Measurements from ENCODE around the genes ULK2 and TMEM11.

DNA sequence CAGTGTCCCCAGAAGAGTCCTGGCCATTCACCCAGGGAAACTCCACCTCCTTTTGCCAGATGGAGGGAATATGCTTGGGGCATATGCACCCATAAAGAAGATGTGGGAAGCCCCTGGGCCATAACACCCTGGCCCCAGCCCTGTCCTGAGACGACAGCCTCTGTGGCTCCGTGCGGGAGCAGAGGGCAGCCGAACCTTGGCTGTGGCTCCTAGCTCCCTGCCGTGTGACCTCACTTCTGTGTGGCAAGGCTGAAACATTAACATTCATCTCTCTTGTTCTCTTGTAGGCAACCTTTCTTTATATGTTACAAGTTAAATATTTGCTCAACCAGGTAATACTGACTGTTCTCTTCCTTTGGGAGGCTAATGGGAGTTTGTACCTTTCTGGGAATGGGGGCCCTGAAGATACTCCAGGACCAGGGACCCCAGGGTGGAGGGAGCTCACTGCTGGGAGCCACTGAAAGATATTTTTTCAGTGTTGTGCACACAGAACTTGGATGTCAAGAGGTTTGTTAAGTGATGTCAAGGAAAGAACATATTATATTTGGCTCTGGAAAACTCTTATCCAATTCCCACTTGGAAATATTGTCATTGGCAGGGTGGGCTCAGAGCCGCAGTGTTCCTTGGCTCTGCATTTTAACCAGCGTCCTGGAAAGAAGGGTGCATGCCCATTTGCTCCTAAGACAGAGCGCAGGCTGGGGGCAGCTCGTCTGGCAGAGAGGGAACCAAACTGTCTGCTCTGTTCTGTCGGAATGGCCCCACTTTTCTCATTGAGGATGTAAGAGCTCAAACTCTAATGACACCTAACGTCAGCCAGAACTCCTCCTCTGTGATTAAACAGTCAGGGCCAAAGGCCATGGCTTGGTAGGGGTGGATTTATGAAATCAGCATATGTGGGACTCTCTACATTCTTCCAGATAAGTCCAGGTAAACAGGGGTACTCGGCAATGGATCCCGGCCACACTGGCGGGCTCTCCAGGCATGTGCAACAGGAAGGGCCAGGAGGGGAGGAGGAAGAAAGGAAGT is 17.8 kb downstream of the SLC47A1 start:
- PRO-cap, result no peak
- RAMPAGE, long total RNA, 4 experiments, result no peak in any of the 4 experiments

- PRO-cap, result no peak
- RAMPAGE, long total RNA, 4 experiments, result no peak in any of the 4 experiments
These were observed 28.2 kb downstream of the SLC47A1 start for GRCh38 chr17:19561831-19562268.

DNA sequence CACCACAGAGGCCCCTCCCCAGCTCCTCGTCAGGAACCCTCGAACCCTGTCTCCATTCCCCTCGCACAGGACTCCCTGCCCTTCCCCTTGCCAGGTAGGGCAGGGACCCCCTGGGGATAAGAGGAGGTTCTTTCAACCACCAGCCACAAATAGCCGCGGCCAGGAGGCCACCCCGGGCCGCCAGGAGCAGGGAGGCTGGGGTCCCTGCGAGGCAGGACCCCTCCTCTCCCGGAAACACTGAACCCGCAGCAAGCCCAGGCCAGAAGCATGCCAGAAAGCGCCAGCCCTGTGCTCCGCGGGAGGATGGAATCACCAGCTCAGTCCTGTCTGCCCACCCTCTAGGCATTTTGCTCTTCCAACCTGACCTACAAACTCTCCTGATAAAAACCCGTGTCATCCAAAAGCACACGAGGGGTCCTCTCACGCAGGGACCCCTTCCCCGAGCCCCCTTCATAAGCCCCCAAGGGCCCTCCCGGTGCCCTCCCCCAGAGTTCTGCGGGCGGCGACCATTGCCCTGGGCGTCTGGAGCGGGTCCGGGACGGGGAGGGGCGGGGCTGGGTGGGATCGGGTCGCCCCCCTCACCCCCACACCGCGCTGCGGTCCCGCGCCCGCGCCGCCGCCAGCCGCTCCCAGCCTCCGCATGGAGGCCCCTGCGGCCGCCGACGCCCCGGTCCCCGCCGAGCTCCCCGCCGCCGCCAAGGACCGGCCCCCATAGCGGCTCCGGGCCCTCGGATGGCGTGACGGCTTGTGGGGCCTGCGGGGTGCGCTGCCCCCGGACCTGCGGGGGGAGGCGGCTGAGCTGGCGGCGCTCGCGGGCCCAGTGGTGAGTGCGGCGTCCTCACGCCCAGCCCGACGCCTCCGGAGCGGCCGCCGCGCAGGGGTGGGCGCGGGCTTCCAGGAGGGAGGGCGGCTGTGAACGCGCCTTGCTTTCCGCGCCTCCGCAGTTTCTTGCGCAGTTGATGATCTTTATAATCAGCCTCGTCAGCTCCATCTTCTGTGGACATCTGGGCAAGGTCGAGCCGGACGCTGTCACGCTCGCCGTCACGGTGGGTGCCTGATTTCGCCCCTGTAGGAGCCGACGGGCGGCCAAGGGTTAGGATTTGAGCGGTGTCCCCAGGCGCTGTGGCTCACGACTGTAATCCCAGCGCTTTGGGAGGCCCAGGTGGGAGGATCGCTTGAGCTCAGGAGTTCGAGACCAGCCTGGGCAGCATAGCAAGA is 46.0 kb downstream of the SLC47A1 start:
- PRO-cap, result no peak
- RAMPAGE, long total RNA, 4 experiments, result no peak in any of the 4 experiments

DNA sequence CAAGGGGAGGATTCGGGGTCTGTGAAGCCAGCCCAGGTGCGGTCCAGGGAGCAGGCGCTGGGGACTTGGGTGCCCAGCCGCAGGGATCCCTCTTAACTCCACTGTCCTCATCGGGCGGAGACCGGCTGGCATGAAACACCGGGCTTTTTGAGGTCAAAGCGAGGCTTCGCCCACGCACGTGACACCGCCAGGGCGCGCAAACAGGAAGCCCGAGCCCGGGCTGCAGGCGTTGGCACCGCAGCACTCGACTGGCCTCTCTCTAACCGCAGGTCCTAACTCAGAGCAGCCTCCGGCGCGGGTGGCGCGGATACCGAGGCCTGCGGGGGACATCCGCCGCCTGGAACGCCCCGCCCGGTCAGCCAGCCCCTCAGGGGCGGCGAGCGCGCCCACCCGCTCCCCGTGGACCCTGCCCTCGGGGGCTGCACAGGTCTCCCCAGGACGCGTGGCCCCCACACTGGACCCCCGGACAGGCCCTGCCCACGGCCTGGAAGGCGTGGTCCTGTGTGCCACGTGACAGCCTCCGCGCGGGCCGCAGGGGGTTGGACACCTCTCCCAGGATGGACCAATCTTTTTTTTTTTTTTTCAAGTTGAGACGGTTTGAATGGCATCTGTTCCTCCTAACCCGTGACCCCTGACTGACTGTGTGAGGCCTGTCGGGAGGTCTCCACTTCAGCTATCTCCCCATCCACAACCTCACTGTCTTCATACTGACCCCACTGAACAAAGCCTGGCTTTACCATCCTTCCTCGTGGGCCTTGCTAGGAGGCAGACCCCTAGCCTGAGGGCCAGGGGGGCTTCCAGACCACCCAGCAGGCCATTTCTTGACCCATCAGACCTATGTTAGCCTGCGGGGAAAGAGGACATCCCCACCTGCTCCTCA is 8.3 kb upstream of the SLC47A2 start:
- PRO-cap, result no peak
- RAMPAGE, long total RNA, 4 experiments, result no peak in any of the 4 experiments

GRCh38 chr17:19730840-19731456 is 14.6 kb upstream of the SLC47A2 start:
- PRO-cap, result no peak
- RAMPAGE, long total RNA, 4 experiments, result no peak in any of the 4 experiments

- PRO-cap, result unidirectional peak, minus-strand start at chr17:19867936
- RAMPAGE, long total RNA, 4 experiments, result no peak in any of the 4 experiments
These were observed at the start of gene ULK2 for GRCh38 chr17:19867248-19868485. Gene ULK2, minus strand, starts transcription at chr17:19867936.

- PRO-cap, result no peak
- RAMPAGE, long total RNA, 4 experiments, result no peak in any of the 4 experiments
These were observed 147.8 kb downstream of the SPECC1 start for GRCh38 chr17:20157029-20157238.

DNA sequence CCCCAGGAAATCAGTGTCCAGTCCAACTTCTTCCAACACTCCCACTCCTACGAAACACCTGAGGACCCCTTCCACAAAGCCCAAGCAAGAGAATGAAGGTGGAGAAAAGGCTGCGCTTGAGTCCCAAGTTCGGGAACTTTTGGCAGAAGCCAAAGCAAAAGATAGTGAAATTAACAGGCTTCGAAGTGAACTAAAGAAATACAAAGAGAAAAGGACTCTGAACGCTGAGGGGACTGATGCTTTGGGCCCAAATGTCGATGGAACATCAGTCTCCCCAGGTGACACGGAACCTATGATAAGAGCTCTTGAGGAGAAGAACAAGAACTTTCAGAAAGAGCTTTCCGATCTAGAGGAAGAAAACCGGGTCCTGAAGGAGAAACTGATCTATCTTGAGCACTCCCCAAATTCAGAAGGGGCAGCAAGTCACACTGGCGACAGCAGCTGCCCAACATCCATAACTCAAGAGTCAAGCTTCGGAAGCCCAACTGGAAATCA is 195.3 kb downstream of the SPECC1 start:
- PRO-cap, result no peak
- RAMPAGE, long total RNA, 4 experiments, result no peak in any of the 4 experiments

DNA sequence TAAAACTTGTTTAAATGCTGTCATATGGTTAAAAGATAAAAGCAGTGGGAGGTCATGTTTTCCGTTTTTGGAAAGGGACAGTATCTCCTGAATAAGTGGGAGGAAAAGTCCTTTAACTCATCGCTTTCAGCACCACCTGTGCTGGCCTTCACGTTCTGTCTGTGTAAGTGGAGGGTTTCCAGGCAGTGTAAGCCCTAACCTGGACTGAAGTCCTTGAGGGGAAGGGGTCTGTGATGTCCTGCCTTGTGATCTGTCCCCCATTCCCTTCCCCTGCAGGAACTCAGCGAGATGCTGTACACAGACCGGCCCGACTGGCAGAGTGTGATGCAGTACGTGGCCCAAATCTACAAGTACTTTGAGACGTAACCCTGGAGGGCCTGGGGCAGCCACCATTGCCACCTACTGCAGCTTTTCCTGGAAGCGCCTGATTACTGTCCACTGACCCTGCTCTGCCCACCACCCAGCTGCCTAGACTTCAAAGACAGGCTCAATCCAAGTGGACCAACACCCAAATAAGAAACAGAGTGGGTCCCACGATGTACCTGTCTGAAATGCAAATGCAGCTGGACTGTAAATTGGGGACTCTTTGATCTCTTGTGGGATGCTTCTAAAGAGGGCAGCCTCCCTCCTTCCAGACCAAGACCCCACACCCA is 153.5 kb downstream of the LGALS9B start:
- PRO-cap, result no peak
- RAMPAGE, long total RNA, 4 experiments, result no peak in any of the 4 experiments

DNA sequence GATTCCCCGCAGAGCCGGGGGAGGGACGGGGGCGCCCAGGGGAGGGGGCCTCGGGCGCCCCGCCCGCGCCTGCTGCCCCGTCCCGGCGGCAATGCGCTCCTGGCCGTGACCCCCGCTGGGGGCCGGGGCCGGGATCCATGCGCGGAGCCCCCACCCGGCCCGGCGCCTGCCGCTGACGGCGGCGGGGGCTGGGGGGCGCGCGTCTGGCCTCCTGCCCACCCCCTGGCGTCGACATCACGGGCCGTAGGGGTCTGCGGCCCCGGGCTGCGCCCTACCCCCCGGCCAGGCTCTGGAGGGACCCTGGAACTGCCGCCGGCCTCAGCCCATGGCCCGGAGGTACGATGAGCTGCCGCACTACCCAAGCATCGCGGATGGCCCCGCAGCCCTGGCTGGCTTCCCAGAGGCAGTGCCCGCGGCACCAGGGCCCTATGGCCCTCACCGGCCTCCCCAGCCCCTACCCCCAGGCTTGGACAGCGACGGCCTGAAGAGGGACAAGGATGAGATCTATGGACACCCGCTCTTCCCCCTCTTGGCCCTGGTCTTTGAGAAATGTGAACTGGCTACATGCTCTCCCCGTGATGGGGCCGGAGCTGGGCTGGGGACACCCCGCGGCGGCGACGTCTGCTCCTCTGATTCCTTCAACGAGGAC is 9.6 kb downstream of the CDRT15L2 start:
- PRO-cap, result no peak
- RAMPAGE, long total RNA, 4 experiments, result no peak in any of the 4 experiments

DNA sequence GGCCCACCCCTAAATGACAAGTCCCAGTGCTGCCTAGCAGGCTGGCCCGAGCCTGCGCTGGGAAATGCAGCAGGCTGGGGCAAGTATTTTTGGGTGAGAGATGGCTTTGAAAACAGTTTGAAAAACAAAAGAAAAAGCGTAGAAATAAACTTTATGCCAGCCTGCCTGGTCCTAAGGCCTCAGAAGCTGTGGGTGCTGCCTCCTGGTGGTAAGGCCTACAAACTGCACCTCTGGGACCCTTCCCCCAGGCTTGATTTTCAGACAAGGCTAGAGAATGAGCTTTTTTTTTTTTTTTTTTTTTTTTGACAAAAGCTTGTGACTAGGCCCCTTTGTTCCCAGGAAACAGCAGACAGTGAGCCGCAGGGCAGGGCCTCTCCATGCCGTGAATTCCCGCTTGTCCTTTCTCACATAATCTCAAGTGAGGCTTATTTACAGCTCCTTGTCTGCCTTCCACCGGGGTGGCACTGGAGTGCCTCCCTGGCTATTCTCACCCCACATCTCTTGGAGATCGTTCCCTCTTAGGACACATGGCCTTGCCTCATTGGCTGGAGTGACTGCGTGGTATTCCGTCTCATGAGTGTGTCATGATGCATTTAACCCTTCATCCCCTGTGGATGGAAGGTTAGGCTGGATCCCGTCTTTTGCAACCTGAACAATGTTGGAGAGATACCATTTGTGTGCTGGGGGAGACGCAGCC is 49.8 kb downstream of the USP22 start:
- PRO-cap, result no peak
- RAMPAGE, long total RNA, 4 experiments, result no peak in any of the 4 experiments

GRCh38 chr17:21016937-21017333 is 25.9 kb downstream of the USP22 start:
- PRO-cap, result no peak
- RAMPAGE, long total RNA, 4 experiments, result no peak in any of the 4 experiments

DNA sequence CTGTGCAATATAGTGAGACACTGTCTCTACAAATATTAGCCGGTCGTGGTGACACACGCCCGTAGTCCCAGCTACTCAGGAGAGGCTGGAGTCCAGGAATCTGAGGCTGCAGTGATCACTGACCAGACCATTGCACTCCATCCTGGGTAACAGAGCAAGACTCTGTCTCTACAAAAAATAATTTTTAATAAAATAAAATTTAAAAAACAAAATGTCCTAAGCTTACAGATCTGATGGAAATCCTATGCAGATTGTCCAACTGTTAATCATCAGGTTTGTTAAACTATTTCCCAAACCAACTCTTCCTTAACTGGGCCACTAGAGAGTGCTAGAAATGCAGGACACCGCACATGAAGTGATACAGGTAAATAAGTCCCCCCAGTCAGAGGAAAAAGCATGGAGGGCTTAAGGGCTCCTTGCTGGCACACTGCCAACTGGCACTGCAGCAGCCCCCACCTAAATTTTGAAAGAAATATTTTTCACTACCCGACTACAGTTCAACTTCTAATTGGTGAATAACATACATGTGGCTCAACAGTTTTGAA is 2.7 kb downstream of the USP22 start:
- PRO-cap, result no peak
- RAMPAGE, long total RNA, 4 experiments, result no peak in any of the 4 experiments

- PRO-cap, result no peak
- RAMPAGE, long total RNA, 4 experiments, result start-site peak on the minus strand in 3 of 4 experiments, at chr17:21214159-21214166 at its widest, 72 to 392 reads per replicate
These were observed at the start of gene TMEM11 for GRCh38 chr17:21214066-21214252. Gene TMEM11, minus strand, starts transcription at chr17:21214161.

GRCh38 chr17:21282408-21282557 is 2.2 kb upstream of the MAP2K3 start:
- PRO-cap, result no peak
- RAMPAGE, long total RNA, 4 experiments, result no peak in any of the 4 experiments

DNA sequence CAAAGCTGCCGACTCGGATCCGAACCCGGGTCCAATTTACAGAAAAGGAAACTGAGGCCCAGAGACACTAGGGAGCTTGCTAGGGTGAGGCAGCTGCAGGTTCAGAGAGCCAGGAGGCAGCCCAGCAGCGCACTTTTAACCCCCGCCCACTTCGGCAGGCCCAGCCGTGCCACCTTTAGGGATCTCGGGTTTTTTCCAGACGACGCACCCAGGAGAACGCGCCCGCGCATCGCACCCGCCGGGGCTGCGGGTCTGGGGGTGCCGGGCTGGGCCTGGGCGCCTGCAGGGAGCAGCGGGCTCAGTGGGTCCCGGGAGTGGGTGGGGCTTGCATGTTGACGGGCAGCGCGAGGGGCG is 421 bp upstream of the MAP2K3 start:
- PRO-cap, result bidirectional peak, plus-strand start outside the sequence, minus-strand start at position 316 of the sequence
- RAMPAGE, long total RNA, 4 experiments, result no peak in any of the 4 experiments

GRCh38 chr17:21285600-21286768 is 1.5 kb downstream of the MAP2K3 start:
- PRO-cap, result bidirectional peak, plus-strand start at chr17:21286630, minus-strand start at chr17:21286519
- RAMPAGE, long total RNA, 4 experiments, result no peak in any of the 4 experiments

GRCh38 chr17:21286823-21287746 is 2.6 kb downstream of the MAP2K3 start:
- PRO-cap, result no peak
- RAMPAGE, long total RNA, 4 experiments, result no peak in any of the 4 experiments

DNA sequence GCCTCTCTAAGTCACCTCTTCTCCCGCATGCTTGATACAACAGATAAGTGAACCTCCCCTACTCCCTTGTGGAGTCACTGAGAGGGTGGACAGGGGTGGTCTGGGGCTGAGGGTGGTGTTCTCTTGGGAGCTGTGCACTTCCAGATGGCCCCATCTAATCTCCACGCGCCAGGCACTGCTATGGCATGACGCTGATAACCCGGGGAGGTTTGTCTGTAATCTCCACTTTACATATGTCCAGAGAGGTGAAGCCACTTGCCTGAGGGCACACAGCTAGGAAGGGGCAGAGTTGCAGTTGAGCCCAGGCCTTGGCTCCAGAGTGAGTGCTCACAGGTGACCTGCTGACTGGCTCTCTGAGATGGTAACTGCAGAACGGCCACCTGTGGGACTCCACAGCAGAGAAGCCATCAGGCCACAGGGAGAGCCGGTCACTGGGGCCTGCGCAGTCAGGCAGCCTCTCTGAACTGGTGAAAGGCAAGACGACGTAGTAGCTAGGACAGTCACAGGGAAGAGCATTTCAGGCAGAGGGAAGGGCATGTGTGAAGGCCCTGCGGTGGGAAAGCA is 10.2 kb downstream of the MAP2K3 start:
- PRO-cap, result no peak
- RAMPAGE, long total RNA, 4 experiments, result no peak in any of the 4 experiments

GRCh38 chr17:21304225-21304672 is 19.7 kb downstream of the MAP2K3 start:
- PRO-cap, result no peak
- RAMPAGE, long total RNA, 4 experiments, result no peak in any of the 4 experiments

Measured in sigmoid colon (tissue), 4 donors.